Heart right ventricle (tissue), 2 donors: ENCODE results near the genes LYZL4, SNRK and ANO10.

DNA sequence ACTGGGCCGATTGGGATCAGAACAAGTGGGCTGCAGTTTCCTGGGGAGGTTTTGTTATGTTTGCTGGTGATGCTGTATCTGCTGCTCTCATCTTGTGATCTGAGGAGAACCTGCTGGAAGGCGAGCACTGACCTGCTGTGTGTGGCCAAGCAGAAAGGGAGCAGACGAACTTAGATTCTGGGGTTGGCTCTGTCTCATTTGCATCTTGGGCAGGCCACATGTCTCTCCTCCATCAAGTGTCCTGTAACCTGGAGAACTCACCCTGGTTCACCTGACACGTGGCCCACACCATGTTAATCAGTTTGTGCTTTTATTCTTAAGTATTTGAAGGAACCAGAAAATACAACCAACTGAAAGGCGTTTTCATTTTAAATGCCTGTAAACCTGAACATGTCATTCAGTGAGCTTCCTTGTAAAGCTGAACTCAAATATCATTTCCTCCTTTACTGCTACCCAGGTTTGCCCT lies 33.6 kb upstream of the TRAK1 start:
- PRO-cap, 2 experiments, result no peak in any of the 2 experiments

DNA sequence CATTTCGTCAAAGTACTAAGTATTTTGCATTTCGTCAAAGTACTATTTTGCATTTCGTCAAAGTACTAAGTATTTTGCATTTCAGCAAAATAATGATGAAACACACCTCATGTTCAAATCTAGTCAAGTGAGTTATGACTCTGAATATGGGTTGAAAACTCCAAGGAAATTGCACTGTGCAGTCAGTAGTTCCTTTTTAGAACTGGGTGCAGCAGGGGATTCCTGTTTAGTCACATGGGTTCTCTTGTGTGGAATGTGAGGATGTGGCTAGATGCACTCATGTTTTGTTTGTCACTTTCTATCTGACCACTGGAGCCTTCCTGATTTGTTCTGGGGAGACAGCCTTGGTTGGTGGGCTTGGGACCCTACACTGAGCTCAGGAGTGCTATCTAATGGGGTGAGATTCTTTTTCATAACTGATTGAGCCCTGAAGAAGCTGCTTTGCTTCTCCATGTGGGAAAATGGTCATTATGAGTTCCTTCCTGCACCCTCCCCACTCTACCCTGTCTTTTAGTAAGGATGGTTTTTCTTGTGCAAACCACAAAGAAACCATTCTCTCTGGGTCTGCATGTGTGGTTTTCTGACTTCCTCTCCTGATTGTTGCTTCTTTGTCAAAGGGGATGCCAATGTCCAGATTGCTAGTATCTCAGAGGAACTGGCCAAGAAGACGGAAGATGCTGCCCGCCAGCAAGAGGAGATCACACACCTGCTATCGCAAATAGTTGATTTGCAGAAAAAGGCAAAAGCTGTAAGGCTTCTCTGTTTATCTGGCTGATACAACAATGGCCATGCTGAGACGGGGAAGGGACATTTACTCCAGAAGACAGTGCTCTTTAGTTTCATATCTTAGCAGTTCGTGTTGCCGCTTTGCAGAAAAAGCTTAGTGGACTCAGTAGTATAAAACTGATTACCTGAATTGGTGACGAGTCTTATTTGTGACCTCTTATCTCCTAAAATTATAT lies 73.2 kb downstream of the CCK start:
- PRO-cap, 2 experiments, result no peak in any of the 2 experiments

DNA sequence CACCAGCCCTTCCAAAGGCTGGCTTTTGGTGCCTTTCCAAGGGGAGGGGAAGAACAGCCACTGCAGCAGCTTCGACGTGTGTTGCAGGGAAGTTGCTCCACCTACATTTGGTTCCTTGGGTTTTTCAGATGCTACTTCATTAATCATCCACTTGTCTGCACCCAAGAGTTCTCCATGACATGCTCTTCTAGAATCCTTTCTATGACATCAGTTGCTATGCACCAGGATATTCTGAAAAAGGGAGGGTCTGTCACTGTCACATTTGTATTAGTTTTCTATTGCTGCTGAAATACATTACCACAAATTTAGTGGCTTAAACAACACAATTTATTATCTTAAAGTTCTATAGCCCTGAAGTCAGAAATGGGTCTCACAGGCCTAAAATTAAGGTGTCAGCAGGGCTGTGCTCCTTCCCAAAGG lies at the start of gene LYZL4:
LYZL4 (minus strand) TSS at position 189 of the 420 bp plus-strand sequence.
- PRO-cap, 2 experiments, result no peak in any of the 2 experiments

GRCh38 chr3:42529926-42530651 lies 27.6 kb downstream of the VIPR1 start:
- PRO-cap, 2 experiments, result no peak in any of the 2 experiments

GRCh38 chr3:42581400-42581598 lies 468 bp downstream of the SEC22C start:
- PRO-cap, 2 experiments, result no peak in any of the 2 experiments

GRCh38 chr3:42634371-42635021 lies 19.0 kb upstream of the ZBTB47 start:
- PRO-cap, 2 experiments, result no peak in any of the 2 experiments

GRCh38 chr3:42651530-42651973 lies 1.9 kb upstream of the ZBTB47 start:
- PRO-cap, 2 experiments, result no peak in any of the 2 experiments

DNA sequence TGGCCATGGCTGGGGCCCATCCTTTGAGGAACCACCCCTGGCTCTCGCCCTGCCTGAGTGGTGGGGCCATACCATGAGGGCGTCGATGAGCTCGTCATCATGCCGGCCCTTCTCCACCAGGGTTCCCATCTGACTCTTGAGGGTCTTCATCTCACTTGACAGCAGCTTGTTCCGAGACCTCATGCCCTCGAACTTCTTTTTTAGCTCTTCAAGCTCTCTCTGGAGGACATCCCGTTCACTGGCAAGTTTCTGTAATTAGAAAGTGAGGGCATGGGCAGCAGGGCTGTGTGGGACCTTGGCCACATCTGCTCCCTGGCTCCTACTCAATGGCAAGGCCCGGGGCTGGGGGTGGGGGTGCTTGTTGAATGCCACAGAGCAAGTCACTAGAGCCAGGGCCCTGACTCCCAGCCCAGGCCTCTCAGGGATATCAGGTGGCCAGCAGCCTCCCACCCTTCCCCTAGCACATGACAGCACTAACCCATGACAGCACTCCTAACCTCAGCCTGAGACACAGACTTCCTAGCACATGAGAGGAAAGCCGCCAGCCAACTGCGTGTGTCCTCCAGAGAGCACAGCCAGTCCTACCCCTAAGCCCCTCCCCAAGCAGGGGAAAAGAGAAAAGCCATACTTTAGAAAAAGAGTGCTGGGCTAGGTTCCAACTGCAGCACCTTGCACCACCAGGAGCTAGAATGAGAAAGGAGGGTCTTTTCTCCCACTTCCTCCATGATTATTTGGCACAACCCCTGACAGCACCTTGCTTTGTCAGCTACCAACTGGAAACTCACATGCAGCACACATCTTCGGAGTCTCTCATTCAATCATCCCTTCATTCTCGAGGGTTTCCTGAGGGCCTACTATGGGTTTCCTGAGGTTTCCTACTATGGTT lies 33.2 kb downstream of the CCDC13 start:
- PRO-cap, 2 experiments, result peak in 2 of 2 experiments; most common plus-strand start position 544 of the sequence (in 2); most common minus-strand start position 195 of the sequence (in 1)

GRCh38 chr3:42773465-42773923 lies 441 bp upstream of the CCDC13 start:
- PRO-cap, 2 experiments, result no peak in any of the 2 experiments

DNA sequence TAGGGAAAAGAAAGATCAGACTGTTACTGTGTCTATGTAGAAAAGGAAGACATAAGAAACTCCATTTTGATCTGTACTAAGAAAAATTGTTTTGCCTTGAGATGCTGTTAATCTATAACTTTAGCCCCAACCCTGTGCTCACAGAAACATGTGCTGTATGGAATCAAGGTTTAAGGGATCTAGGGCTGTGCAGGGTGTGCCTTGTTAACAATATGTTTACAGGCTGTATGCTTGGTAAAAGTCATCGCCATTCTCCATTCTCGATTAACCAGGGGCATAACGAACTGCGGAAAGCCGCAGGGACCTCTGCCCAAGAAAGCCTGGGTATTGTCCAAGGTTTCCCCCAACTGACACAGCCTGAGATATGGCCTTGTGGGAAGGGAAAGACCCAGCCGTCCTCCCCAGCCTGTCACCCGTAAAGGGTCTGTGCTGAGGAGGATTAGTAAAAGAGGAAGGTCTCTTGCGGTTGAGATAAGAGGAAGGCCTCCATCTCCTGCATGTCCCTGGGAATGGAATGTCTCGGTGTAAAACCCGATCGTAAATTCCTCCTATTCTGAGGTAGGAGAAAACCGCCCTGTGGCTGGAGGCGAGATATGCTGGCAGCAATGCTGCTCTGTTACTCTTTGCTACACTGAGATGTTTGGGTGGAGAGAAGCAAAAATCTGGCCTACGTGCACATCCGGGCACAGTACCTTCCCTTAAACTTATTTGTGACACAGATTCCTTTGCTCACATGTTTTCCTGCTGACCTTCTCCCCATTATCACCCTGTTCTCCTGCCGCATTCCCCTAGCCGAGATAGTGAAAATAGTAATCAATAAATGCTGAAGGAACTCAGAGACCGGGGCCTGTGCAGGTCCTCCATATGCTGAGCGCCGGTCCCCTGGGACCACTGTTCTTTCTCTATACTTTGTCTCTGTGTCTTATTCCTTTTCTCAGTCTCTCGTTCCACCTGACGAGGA lies 2.2 kb downstream of the ACKR2 start:
- PRO-cap, 2 experiments, result no peak in any of the 2 experiments

DNA sequence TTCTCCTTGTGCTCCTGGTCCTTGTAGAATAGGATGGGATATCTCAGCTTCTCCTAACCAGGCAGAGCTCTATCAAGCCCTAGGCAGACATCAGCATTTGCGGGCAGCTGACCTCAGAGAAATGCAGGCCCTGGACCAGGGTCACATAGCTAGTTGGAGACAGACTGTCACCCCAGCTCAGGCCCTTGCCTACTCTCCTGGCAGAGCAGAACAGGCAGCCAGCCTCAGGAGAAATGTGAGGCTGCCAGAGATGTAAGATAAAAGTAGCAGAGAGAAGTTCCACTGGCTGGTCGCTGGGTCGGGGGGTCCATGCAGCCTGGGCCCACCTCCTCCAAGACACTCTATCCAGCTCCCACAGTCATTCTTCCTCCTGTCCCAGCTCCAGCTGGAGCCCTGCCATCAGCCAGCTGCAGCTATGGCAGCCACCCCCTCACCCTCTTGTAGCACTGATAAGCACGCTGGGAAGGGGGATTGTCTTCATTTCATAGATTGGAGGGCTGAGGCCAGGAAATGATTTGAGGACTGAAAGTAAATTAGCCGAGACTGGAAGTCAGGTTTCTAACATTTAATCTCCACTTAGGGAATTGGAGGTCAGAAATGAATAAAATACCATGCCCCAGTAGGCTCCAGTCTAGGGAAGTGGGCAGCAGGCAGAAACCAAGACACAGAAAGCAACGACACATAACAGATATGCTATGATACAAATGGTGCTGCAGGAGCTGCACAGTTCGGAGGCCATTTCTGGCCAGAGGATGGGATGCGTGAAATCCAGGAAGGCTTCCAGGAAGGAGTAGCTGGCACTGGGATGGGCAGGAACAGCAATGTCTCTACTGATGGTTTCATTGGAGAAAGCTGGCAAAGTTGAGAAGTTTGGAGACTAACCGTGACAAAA lies 3.8 kb downstream of the CYP8B1 start:
- PRO-cap, 2 experiments, result no peak in any of the 2 experiments

DNA sequence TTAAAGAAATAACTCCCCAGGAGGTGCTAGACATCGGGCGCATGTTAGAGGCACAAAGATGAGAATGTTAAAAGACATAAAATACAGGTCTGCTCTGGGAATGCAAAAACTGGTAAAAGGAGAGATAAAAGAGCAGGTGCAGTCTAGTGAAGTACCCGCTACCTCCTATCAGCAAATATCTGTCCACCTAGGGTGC lies 307 bp upstream of the ZNF662 start:
- PRO-cap, 2 experiments, result no peak in any of the 2 experiments

GRCh38 chr3:42991705-42992449 lies 12.8 kb downstream of the GASK1A start:
- PRO-cap, 2 experiments, result no peak in any of the 2 experiments

- PRO-cap, 2 experiments, result no peak in any of the 2 experiments
These were observed 999 bp downstream of the POMGNT2 start for GRCh38 chr3:43104822-43105338.

DNA sequence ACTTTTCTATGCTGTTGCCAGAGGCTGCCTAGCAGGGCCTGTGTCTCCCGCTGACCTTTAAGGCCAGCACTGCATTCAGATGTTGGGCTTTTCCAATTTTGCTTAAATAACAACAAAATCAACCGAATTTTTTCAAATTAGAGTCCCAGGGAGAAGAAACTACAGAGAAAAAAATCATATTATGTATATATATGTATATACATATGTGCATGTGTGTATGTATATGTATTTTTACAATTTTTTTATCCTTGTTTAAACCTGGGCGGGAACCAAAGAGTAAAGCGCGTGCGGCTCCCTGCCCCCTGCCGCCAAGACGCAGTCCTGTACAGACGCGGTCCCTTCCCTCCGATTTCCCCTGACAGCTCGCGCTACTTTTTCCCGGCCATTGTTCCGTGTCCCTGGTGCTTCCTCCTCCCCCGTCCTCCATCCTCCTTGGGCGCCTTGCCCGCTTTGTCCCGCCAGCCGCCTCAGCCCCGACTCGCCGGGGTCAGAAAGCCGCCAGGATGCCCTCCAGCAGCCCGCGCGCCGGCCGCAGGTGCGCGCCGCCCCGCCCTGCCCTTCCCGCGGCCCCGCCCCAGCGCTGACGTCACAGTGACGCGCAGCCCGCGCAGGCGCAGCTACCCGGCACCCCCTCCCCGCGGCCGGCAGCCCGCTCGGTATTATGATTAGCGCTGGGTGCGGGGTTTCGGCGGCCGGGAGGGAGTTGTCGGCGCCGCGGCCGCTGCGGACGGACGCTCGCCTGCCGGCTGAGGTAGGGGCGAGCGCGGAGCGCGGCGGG lies at the start of gene SNRK:
SNRK (plus strand) TSS at position 616 of the 778 bp plus-strand sequence.
- PRO-cap, 2 experiments, result peak in 2 of 2 experiments; most common plus-strand start position 691 of the sequence (in 1); most common minus-strand start position 315 of the sequence (in 2)

DNA sequence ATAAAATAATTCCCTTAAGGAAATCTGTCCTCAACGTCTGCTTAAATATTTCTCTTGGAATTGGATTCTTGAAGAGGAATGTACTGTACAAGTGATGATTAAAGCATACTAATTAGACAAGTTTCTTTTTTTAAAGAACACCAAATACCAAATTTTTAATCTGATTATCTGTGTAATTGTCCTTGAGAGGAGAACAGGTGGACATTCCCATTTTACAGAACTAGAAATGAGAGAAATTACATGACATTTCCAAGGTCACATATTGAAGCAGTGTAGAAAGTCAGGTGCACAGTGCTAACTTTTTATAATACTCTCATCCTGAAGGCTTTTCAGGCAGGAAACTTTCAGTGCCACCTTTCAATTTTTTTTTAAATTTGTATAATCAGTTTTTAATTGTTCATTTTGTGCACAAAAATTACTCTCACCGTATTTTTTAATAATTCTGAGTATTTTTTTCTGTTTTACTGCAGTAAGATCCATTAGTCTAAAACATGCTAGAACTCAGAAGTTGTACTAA lies 1.6 kb downstream of the SNRK start:
- PRO-cap, 2 experiments, result no peak in any of the 2 experiments

GRCh38 chr3:43351425-43352615 lies 65.5 kb downstream of the SNRK start:
- PRO-cap, 2 experiments, result no peak in any of the 2 experiments

GRCh38 chr3:43353846-43354116 lies 67.4 kb downstream of the SNRK start:
- PRO-cap, 2 experiments, result no peak in any of the 2 experiments

DNA sequence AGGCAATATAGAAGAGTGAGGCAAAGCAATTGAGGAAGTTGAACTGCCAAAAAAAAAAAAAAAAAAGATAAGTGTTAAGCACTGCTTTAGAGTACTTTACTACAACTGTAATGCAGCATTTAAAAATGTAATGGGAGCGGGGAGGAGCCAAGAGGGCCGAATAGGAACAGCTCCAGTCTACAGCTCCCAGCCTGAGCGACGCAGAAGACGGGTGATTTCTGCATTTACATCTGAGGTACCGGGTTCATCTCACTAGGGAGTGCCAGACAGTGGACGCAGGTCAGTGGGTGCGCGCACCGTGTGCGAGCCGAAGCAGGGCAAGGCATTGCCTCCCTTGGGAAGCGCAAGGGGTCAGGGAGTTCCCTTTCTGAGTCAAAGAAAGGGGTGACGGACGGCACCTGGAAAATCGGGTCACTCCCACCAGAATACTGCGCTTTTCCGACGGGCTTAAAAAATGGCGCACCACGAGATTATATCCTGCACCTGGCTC lies 56.1 kb downstream of the ANO10 start:
- PRO-cap, 2 experiments, result no peak in any of the 2 experiments

DNA sequence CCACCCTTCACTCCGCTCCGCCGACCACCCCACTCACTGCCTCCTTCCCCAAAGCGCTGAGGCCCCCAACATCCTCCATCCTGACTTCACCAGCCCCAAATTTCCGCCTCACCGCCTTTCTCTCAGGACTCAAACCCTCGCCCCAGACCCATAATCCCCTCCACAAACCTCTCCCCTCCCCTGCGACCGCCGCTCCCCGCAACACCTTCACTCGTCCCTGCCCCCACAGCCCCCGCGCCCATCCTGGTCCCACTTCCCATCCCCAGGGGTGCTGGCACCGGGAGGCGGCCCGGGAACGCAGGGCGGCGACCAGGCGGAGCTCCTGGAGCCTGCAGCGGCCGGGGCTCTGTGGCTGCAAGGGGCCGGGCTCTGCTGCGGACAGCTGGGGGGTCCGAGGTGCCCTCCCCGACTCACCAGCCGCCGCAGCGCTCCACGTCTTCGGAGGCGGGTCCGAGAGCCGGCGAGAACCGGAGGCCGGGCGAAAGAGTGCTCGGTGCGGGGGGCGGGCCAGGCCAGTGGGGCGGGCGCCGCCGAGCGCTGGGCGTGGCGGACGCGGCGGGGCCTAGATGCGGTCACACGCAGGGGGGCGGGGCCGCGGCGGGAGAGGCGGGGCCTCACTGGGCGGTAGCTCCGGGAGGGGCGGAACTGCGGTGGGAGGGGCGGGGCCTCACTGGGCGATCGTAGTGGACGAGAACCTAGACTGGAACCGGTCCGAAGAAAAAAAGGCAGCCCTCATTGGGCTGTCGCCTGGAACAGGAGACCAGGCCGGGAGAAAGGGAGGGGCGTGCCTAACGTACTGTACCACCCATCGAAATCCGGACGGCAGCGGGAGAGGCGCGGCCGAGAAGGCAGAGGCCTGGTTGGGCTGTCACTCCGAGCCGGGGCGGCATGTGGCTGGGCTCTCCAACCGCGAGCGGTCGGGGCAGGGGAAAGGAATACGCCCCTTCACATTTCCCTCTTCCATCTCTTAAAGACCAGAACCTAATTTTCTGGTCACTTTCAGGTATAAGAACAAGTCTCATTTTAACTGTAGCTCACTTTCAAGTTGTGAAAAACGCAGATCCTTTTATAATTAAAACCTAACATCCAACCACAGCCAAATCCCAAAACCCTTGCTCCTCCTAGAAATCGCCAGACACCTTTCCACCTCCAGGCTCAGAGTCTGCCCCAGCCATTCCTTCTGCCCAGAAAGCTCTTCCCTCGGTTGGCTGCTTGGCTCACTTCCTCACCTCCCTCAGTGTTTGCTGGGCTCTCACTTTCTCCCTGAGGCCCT lies at the start of gene ANO10:
ANO10 (minus strand) TSS at position 517 of the 1,273 bp plus-strand sequence.
- PRO-cap, 2 experiments, result peak in 2 of 2 experiments; most common plus-strand start position 871 of the sequence (in 2); most common minus-strand start position 440 of the sequence (in 1)